Neural cell (in vitro differentiated cells): ENCODE measurements around the genes FGFR3, NAT8L and FAM193A.

GRCh38 chr4:1512600-1513695 is 106.7 kb upstream of the NKX1-1 start:
- RAMPAGE, long total RNA: no peak

DNA sequence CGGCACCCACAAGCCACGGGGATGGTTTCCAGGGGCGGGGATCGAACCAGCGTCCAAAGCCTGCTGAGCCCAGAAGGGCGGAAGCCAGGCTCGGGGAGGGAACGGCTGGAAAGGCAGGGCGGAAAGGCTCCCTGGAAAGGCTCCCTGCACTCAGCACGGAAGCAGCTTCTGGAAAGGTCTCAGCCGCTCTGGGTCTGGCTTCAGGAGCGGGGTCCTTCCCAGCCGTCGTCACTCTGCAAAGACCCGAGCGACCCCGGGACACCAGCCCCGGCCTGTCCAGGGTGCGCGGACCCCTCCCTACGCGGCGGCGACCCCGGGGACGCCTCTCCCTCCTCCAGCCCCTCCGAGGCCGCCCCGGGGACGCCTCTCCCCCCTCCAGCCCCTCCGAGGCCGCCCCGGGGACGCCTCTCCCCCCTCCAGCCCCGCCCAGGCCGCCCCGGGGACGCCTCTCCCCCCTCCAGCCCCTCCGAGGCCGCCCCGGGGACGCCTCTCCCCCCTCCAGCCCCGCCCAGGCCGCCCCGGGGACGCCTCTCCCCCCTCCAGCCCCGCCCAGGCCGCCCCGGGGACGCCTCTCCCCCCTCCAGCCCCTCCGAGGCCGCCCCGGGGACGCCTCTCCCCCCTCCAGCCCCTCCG is 114.2 kb upstream of the NKX1-1 start:
- RAMPAGE, long total RNA: no peak

DNA sequence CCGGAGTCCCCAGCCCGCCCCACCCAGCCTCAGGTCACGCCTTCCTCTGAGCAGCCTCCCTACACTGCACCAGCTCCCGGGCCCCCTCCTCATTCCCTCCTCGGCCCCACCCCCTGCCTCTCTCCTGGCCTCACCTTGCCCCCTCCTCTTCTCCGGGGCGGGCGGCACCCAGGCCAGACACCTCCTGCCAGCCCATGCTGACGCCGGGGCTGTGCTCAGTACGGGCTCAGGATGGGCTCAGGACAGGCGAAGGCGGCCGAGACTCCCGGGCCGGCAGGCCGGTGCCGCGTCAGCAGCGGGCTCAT is 127.4 kb downstream of the FAM53A start:
- RAMPAGE, long total RNA: no peak

DNA sequence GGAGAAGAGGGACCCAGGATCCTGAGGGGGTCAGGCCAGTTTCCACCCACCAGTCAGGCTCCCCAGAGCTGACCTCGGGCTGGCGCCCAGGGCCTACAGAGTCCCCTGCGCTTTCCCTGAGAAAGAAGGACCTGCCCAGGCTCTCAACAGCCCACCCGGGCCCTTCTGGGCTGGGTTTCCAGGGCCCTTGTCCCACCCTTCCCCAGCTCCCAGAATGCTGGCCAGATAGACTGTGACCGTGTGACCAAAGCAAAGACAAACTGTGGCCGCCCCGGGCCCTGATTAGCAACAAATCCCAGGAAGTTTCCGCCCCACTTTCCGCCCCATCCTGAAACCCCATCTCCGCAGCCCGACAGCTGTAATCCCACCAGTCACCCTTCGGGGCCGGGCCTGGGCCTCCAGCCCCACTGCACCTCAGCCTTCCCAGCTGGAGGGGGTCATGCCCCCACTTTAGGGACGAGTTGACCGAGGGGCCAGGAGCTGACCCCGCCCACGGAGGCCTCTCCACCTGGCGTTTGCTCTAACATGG is 33.7 kb upstream of the FGFR3 start:
- RAMPAGE, long total RNA: no peak

- RAMPAGE, long total RNA: no peak
These were observed 25.3 kb upstream of the FGFR3 start for GRCh38 chr4:1767562-1768344.

DNA sequence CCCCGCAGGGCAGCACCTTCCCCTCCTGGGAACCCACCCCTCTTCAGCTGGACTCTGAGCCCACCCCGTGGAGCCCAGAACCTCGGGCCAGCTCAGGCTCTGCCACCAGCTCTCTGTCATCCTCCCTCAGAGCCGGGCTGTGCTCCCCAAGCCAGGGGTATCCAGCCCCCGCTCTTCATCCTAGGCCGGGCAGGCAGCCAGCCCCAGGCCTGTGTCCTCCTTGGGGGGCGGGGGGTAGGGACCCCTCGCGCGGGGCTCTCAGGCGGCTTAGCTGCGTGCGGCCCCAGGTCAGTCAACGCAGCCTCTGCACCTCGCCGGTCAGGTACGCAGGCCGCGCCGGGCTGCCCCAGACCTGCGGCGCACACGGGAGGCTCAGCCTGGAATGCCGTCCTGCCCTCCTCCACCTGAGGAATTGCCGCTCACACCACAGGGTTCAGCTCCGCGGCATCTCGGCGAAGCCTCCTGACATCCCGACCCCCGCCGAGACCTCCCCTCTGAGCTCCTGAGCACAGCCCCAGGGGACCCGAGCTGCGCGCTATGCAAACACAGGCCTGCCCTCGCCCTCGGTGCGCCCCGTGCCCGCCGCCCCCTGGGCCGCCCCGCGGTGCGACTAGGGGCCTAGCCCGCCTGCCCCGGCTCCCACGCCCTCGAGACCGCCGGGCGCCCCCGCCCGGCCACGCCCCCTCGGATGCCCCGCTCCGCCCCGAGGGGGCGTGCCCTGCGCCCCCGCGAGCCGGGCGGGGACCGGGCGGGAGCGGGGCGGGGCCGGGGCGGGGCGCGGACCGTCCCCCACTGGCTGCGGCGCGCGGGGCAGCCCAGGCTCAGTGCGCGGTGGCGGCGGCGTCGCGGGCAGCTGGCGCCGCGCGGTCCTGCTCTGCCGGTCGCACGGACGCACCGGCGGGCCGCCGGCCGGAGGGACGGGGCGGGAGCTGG is at the start of gene FGFR3:
Gene FGFR3, plus strand, starts transcription at position 824 of the 933 bp plus-strand sequence.
- RAMPAGE, long total RNA: no peak

DNA sequence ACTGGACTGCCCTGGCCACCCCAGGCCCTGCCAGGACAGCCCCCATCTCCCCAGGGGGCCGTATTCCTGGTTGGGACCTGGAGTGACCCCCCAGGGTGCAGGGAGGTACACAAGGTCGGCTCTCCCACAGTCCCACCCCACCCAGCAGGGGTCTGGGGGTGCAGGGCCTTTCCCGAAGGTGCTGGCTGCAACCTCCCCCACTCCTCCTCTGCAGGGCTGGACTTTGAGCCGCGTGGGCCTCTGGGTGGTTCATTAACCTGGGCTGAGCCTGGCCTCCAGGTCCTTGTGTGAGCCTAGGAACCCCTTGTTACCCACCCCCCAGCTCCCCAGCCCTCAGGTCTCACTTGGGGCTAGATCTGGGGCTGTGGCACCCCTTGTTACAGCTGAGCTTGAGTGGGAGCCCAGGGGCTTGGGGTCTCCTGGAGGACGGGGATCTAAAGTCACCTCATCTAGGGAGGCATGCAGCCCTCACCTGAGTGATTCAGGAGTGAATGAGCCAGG is 2.6 kb downstream of the FGFR3 start:
- RAMPAGE, long total RNA: no peak

- RAMPAGE, long total RNA: no peak
These were observed 15.3 kb downstream of the FGFR3 start for GRCh38 chr4:1808203-1808918.

DNA sequence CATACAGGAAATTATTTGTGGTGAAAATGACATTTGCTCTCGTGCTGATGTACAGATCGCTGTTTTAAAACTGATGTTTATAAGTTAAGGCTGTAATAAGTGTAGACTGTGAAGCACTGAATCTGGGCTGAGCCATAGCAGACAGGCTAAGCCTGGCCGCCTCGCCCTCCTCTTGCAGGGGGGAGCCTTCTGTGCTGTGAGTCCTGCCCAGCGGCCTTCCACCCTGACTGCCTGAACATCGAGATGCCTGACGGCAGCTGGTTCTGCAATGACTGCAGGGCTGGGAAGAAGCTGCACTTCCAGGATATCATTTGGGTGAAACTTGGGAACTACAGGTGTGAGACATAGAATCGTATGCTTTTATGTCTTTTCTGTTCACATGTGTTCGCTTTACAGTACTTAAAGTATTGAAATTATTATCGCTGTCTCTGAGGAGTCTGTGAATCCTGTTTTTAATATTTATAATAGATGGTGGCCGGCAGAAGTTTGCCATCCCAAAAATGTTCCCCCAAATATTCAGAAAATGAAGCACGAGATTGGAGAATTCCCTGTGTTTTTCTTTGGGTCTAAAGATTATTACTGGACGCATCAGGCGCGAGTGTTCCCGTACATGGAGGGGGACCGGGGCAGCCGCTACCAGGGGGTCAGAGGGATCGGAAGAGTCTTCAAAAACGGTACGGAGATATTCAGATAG is 53.1 kb downstream of the NELFA start:
- RAMPAGE, long total RNA: no peak

- RAMPAGE, long total RNA: no peak
These were observed 33.6 kb downstream of the NELFA start for GRCh38 chr4:1975153-1975618.

DNA sequence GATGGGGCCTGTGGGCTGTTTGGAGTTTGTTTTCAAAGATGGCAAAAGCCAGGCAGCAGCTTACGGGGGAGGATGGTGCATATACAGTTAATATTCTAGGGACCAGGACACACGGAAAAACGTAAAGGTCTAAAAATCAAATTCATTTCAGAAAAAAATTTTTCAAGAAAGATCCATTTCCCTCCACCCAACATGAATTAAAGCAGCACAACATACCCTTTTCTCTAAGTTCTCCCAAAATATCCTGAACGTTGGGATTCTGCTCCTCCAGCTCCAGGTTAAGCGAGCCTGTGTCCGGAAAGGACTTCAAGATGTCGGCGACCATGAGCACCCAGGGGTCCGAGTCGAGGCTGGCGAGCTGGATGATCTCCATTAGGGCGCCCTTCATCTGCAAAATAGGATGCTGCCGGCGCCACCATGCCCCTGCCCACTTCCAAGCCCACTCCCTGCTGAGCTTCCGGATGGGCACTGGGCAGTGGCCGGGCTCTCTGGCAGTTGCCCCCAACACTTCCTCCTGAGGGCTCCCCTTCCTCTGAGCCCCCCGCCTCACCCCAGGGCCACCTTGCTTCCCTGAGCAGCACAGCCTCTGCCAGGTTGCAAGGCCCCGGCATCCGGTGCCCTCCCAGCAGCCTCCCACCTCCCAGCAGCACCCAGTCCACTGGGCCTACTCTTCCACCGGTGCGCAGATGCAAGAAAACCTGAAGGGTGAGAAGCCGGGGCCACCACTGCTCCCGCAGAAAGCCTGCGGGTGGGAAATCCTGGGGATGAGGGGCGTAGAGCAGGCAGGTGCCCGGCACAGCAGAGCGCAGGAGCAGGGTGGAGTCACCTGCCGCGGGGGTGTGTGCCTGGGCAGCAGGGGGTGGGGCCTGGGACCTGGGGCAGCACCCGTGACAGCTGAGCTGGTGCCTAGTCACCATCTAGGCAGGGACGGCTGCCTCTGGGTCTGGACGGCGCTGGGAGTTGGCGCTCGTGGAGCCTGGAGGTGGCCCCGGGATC is 17.1 kb downstream of the NELFA start:
- RAMPAGE, long total RNA: no peak

GRCh38 chr4:2058271-2059390 is at the start of gene NAT8L:
Gene NAT8L (plus strand): TSS chr4:2059327.
- RAMPAGE, long total RNA: no peak

DNA sequence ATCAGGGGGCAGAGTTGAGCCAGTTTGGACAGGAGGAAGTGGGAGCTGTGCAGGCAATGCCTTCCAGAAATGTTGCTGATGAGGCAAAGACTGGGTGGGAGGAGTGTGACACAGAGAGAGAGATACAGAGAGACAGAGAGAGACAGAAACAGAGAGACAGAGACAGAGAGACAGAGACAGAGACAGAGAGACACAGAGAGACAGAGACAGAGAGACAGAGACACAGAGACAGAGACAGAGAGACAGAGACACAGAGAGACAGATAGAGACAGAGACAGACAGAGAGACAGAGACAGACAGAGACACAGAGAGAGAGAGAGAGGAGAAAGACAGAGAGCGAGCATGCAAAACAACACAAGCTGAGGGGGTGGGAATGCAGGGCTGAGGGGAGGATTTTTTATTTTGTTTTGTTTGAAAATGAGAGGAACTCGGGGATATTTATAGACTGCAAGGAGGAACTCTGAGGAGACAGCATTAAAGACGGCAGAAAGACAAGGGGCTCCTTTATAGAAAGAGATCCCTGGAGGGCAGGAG is 1.9 kb upstream of the HAUS3 start:
- RAMPAGE, long total RNA: no peak

DNA sequence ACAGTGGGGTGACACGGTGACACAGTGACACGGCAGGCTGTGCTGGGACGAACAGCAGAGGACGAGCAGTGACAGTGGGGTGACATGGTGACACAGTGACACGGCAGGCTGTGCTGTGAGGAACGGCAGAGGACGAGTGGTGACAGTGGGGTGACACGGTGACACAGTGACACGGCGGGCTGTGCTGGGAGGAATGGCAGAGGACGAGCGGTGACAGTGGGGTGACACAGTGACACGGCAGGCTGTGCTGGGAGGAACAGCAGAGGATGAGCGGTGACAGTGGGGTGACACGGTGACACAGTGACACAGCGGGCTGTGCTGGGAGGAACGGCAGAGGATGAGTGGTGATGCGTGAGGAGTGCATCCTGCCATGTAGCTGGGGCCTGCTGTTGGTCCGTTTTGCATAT is 36.0 kb upstream of the MXD4 start:
- RAMPAGE, long total RNA: no peak

GRCh38 chr4:2400996-2401852 is 17.2 kb downstream of the ZFYVE28 start:
- RAMPAGE, long total RNA: no peak

DNA sequence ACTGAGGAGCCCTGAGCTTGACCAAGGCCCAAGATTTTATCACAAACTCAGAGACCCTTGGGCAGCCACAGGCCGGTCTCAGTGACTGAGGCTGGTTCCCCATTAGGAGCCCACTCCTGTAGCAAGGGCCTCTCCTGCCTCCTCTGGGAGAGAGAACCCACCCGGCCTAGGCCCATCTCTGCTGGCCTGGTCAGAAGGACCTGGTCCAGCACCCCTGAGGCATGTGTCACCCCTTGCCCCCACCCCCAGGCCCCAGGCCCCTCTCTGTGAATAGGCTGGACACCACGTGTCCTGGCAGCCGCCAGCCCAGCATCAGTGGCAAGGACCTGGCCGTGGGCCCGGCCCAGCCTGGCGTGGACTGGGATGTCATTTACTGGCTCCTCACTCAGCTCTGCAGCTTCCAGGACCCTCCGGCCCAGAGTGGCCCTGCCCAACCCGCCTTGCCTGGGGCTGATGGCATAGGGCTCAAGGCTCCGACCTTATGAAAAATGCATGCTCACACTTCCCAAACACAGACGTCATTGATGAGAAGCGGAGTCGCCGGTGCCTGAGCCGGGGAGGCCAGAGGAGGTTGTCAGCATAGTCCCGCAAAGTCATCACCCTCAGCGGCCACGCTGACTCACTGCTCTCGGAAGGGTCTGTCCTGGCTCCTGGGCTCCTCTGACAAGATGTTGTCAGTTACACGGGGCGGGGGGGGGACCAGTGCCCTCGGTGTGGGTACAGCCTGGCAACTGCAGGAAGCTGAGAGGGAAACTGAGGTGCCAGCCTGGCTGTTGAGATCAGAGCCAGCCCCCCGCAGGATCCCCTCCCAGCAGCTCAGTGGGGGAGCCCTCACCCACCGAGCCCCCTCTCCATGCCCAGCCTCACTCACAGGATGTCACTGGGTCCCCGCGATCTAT is 14.5 kb upstream of the ZFYVE28 start:
- RAMPAGE, long total RNA: no peak

- RAMPAGE, long total RNA: no peak
These were observed 21.2 kb downstream of the RNF4 start for GRCh38 chr4:2489790-2490827.

GRCh38 chr4:2500231-2500634 is 31.3 kb downstream of the RNF4 start:
- RAMPAGE, long total RNA: no peak

- RAMPAGE, long total RNA: no peak
These were observed at the start of gene FAM193A for GRCh38 chr4:2535934-2536803. Gene FAM193A (plus strand): TSS chr4:2536647.

- RAMPAGE, long total RNA: no peak
These were observed 33.9 kb downstream of the TNIP2 start for GRCh38 chr4:2722108-2722671.